Anterior vena cava (tissue), 1 donor: ENCODE measurements around a stretch of chr17.

- PRO-cap = no peak
Observed at GRCh38 chr17:64007972-64008443, 9.9 kb downstream of the PRR29 start.

GRCh38 chr17:64066372-64067271 is 46.2 kb upstream of the ICAM2 start:
- PRO-cap = no peak

GRCh38 chr17:64120940-64121550 is 8.9 kb downstream of the ERN1 start:
- PRO-cap = no peak

GRCh38 chr17:64147037-64147187 is 17.0 kb upstream of the ERN1 start:
- PRO-cap = no peak

DNA sequence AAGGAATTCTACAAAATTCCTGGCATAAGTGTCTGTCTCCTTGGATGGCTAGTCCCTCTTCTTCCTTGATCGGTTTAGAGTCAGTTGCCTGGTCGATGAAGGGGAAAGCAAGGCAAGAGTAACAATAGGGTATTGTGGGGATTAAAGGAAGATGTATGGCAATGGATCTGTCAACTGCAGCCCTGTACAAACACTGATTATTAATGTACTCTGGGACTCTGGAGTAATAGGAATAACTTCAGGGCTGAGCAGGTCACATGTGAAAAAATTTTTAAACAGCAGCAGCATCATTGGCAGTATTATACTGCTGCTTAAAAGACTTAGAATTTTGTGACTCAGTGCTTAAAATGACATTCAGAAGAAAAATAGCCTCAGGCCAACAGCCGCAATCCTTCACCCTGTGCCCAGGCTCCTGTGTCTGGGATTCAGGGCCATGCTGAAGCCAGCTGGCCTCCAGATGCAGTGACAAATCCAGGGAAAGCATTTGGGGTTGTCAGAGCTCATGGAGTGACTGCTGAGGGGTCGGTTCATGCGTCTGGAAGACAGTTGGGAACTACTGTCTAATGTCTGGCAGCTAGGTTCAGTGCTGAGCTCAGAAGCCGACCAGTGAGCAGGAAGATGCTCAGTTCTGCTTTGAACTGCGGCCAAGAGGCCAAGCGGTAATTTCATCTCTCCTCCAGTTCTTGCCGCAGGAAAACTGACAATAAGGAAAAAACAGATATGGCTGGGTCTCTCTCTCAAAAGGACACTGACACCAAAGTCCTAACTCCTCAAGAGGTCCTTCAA is 22.2 kb downstream of the TEX2 start:
- PRO-cap = no peak

GRCh38 chr17:64256408-64256853 is 6.6 kb downstream of the TEX2 start:
- PRO-cap = no peak

DNA sequence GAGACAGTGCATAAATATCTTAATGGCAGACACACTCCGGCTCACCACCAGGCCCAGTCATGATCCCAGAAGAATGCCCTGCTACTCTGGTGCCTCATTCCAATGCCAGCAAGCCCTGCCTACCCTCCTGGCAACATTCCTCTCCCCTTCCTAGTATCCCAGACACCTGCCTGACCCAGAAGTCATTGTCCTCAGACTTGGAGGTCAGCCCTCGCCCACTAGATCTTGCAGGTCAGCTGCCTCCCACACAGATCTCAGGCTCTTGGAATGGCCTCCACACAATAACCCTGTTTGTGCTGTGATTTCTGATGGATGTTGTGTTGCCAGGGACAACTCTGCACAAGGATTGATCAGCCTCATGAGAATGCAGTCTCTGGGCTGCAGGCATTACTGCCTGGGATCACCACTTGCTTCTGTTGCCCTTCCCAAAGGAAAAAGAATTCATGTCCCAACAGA is 1.9 kb upstream of the TEX2 start:
- PRO-cap = no peak

- PRO-cap = no peak
Observed at GRCh38 chr17:64340653-64341028, 50.0 kb downstream of the PECAM1 start.

DNA sequence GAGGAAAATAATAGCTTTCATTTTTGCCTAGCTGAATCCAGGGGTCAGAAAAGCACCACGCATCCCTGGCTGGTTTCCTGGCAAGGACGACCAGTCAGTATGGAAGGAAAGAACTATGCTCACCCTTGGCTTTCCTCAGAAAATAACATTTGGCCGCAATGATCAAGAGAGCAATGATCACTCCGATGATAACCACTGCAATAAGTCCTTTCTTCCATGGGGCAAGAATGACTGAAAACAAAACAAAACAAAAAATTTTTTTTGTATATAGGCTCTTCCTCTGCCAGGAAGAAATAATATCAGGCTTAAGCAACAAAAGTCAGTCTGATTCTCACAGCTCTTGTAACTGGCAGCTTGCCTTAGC is 35.9 kb downstream of the PECAM1 start:
- PRO-cap = no peak

- PRO-cap = no peak
Observed at GRCh38 chr17:64398253-64398683, 7.6 kb upstream of the PECAM1 start.

GRCh38 chr17:64411859-64412464 is 21.3 kb upstream of the PECAM1 start:
- PRO-cap = unidirectional peak, plus-strand start at chr17:64412315

DNA sequence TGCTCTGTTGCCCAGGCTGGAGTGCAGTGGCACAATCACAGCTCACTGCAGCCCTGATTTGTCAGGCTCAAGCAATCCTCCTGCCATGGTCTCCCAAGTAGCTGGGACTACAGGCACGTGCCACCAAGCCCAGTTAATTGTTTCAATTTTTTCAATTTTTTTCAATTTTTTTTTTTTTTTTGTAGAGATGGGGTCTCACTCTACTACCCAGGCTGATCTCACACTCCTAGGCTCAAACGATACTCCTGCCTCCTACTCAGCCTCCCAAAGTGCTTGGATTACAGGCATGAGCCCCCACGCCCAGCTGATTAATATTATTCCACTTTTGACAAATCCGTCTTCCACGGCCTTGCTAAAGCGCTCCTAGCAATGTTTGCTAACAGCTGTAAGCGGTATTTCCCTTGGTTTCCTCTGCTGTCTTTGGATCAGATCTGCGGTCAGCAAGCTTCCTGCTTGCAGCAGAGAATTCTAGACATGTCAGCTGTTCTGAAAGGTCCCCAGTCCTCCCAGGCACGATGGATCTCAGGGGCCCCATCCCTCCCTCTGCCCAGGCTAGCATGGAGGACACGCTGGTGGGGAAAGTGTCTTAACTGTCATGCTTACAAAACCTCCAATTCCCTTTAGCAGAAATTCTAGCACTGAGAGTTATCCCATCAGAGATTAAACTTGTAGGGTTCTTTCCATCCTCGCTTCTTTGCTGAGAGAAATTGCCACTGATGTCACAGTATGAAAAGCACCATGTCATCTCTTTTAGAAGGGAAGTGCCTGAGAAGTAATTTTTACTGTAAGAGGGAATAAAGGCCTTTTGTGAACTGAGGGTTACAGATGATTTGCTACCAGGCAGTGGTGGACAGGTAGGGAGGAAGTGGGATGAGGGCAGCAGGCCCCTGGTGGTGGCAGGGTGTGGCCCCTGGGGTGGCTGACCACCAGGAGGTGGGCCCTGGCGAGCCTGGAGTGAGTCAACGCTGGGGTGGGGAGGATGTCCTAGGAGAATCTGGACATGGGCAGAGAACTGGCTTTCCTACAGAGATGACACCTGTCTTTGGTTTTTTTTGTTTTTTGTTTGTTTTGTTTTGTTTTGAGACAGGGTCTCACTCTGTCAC is 6.6 kb upstream of the MILR1 start:
- PRO-cap = no peak

DNA sequence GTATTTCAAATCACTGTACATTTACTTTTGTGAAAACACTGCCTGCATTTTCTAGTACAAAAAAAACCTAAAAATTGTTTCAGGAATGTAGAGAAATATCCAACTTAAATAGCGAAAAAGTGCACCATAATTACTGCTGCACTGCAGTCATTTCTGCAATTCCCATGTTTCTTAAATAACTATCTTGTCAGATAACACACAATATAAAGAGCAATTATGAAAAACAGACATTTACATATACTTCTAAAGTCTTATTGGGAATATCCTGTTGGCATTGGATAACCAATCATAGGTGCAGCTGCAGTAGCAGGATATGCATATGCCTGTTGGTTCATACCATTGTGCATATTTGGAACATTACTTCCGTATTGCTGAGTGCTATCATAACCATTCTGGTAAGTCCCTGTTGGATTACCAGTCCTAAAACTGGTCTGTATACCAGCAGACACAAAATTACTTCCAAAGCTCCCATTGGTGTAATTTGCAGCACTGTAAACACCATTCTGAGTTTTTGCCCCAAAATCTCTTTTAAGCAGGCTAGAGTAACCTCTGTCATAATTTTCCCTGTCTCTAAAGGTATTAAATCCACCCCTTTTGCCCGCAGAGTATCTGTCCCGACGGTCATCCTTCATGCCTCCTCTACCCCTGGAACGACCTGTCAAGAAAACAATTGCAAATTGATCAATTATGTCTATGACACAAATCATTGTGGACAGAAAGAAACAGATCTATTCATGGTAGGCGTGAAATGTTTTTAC is 3.0 kb upstream of the POLG2 start:
- PRO-cap = no peak

DNA sequence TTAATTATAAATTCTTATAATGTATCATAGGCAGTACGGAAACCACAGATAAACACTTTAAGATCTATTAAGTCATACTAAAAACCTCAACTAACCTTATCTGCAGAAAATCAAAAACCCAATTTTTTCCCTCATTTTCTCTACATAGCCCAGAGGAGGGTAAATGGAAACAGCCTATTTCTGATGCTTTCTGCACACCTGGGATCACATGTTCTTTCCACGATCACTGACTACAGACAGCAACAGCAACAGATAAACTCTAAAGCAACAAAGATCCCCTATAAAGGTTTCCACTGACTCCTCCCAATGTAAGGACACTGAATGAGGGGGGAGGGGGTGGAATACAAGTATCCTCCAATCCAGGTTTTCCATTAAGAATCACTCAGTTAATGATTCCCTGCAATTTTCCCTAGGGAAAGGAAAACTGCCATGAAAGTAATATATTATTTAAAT is 2.0 kb downstream of the SMURF2 start:
- PRO-cap = no peak

- PRO-cap = unidirectional peak, plus-strand start at chr17:64808710
Observed at GRCh38 chr17:64808294-64809072, 110.8 kb downstream of the LRRC37A3 start.

- PRO-cap = no peak
Observed at GRCh38 chr17:65017129-65017687, 39.3 kb downstream of the GNA13 start.

GRCh38 chr17:65035119-65035572 is 21.4 kb downstream of the GNA13 start:
- PRO-cap = no peak

DNA sequence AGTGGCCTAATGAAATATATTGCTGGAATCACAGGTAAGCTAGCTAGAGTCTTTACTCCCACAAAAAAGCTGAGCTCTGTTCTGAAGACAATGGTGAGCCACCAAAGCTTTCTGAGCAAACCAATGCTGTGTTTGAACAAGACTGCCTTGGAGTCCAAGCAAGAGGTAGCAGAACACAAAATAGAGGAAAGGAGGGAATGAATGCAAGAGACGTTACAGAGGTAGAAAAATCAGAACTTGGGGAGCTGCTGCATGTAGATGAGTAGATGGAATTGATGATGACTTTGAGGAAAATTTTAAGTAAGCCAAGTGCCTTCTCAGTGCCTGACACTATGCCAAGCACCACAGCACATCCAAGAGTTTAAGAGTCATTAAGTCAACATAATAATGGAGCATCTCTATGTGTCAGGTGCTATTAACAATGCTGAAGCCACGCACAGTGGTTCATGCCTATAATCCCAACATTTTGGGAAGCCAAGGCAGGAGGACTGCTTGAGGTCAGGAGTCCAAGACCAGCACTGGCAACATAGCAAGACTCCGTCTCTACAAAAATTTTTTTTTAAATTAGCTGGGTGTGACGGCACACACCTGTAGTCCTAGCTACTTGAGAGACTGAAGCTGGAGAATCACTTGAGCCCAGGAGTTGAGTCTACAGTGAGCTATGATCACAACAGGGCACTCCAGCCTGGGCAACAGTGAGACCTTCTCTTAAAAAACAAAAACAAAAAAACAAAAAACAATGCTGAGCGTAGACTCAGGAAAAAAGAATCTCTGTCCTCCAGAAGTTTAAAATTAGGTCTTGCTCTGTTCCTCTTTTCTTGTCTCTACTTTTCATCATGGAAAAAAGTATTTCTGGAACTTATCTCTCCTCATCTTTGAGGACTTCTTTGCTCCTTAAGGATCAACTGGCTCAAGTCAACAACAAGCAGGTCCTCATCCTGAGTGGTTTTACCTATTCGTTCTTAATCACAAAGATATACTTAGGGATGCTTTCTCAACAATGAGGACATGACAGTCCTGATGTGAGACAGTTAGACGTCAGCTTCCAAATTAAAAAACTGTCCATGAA is 6.2 kb downstream of the GNA13 start:
- PRO-cap = no peak

DNA sequence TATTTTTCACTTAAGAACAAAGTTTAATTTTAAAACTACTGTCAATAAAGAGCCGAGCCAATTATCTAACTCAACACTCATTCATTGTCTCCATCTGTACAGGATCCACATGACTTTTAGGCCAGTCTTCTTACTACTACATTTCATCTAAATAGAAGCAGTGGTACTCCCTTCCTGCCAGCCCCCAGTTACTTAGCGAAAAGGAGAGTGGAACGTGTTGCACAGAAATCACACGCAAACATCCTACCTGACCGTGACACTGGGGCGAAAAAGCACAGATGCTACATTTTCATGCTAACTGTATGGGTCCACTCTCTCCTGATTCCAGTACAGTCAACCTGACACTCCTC is 1.2 kb downstream of the GNA13 start:
- PRO-cap = no peak

DNA sequence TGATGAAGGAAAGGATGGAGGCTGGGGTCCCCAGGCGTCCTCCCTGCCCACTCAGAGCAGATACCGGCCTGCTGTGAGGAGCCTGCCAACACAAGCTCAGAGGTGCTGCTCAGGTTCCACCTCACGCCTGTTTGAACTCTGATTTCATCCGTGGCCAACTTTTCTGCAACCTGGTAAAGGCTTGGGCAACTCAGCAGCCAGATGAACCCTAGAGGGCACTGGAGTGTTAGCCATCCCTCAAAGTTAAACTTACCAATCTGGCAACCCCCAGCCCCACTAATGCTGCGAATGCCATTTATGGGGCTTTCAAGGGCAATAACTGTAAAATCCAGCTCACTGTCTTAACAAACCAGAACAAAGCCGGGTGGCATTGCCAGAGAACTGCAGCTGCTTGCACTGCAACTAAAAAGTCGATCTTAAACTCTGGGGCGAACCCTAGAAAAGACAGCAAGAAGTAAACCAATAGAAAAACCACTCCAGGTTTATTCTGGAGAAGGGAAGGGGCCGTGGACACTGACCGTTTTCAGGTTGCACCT is 105.5 kb downstream of the AXIN2 start:
- PRO-cap = no peak